Neuron (in vitro differentiated cells): ENCODE results near the genes CD1B, MNDA, PYDC5, CFAP45 and KCNJ9.

DNA sequence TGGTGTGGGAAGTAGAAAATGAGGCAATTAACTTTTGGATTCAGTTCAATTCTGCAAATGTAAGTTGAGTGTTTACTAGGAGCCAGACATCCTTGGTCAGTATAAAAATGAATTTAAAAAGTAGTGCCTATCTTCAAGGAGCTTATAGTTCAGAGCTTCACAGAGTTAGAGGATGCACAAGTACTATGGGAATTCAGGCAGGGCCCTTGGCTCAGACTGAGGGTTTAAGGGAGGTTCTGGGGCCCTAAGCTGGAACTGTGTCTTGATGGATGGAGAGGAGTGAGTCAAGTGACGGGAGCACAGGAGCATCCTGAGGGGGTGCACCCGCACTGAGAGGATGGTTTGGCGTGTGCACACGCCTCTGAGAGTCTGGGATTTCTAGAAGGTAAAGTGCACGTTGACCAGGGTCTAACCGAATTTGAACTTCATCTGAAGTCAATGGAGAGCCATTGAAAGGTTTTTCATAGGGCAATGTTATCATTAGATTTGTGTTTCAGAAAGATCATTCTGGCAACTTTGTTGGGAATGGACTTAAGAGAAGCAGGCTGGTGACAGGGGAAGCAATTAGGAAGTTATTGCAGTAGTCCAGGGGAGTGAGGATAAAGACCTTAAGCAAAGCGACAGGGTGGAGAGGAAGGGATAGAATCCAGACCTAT, 55.8 kb downstream of the KIRREL1 start:
- PRO-cap: no peak

GRCh38 chr1:158123945-158124690, 4.0 kb downstream of the SMIM42 start:
- PRO-cap: no peak

DNA sequence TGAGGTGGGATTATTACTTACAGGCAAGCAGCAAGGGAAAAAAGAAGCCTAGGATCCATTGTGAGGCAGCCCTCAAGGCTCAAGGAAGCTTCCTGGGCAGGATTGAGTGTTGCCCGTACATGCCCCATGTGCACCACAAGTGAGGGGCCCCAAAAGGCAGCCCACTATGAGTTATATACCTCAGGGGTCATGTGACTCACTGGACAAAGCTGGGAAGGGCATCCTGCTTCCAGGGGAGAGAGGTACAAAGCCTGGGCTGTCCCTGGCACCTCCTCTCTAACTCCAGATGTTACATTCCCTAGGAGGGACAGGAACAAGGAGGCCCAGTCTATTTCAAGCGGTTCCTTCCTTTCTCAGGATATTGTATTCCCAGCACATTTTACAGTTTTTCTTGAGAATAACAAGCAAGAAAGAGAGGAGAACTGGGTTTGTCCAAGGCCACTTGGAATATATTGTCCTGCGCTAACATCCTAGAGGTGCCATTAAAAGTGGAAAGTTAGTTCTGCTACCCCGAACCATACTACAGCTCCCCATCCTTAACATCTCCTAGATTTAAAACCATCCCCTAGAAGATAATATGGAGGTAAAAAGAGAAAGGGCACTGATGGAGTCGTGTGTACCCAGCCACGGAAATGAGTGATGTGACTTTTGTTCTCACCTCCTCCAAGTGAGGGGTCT, 18.8 kb upstream of the SMIM42 start:
- PRO-cap: no peak

DNA sequence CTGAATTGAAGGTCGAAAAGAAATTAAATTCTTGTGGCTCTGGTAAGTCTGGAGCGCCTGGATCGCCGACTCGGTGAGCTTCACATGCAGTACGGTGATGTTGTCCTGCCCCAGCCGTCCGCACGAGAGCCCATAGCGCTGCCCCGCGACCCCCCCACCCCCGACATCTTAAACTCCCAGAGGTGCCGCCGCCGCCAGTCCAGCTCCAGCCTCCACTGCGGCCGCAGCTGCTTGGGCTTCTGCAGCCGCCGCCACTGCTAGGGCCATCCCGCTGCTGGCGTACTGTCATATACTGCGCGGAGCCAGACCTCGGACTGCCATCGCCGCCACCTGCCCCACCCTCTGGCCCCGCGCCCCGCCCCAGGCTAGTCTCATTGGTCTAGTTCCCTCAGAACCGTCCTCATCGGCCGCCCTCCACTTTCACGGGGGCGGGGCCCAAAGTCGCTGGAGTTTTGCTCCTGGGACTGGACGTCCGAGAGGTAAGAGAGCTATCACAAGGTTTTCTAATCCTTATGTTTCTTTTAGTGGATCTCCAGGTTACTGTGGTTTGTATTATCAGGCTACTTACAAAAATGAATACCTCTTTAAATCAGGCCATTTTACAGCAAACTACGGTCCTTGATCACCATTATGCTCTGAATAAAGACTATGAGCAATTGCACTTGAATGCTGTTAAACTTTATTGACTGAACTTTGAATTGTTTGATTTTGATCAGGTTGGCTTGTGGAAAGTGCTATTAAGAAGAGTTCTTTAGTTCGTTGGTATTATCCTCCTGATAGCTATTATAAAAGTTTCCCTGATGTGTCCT, 2.9 kb upstream of the CD1D start:
- PRO-cap: unidirectional peak, minus-strand start at position 291 of the sequence

DNA sequence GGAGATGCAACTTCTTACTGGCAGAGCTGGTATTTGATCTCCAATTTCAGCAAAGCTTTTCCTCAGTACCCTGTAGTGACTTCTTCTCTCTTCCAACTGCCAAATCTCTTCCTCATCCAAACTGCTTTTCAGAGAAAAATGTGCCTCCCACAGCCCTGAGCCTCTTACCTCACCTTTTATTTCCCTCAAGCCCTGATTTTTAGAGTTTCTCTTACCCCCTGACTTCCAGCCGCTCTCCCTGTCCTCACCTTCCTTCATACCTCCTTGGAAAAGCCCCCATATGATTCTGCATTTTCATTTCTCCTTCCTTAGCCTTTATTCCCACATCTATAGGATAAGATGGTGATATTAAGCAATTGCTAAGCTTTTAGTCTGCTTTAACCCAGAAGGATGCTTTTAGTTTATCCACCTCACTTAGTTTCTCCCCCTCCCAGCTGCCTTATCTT, at the start of gene CD1B:
Gene CD1B (minus strand): TSS at position 101 of the 446 bp plus-strand sequence.
- PRO-cap: no peak

DNA sequence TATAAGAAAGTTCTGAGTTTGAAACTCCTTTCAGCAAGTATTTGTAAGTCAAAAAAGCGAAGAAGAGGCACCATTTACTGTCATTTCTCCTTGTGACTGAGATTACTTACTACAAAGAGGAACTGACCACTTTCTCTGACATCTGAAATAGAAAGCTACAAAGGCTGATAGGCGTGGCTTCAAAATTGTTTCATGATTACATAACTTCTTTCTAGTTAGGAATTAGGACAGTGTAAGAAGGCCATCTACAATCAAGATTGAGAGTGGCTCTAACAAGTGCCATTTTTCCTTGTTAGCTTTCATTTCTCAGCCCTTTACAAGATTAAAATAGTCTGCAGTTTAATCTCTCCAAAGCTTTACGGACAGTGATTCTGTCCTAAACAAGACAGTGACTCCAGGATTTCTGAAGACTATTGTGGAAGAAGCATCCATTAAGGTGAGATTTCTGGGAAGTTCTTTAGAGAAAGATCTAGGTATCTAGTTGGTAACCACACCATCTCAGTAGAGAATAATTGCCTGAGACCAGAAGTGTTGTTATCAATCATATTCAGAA, at the start of gene MNDA:
Gene MNDA (plus strand): TSS at position 230 of the 553 bp plus-strand sequence.
- PRO-cap: no peak

DNA sequence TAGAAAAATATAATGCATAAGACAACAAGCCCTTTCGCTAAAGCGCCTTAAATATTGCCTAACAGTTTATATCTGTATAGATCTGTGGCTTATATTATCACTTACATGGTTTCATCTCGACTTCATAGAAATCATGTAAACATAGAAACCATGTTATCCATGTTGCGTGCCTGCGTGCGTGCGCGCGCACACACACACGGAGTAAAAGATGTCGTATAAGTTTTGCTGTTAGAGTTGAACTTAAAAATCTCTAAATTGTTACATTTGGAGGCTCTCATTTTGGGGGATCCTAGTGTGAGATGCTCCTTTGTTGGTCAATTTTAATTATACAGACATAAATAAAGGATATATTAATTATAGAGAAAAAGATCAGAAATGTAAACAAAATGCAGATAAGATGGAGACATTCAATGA, 3.6 kb downstream of the PYDC5 start:
- PRO-cap: no peak

- PRO-cap: no peak
Measured at GRCh38 chr1:159000491-159001037, 2.0 kb downstream of the PYDC5 start.

DNA sequence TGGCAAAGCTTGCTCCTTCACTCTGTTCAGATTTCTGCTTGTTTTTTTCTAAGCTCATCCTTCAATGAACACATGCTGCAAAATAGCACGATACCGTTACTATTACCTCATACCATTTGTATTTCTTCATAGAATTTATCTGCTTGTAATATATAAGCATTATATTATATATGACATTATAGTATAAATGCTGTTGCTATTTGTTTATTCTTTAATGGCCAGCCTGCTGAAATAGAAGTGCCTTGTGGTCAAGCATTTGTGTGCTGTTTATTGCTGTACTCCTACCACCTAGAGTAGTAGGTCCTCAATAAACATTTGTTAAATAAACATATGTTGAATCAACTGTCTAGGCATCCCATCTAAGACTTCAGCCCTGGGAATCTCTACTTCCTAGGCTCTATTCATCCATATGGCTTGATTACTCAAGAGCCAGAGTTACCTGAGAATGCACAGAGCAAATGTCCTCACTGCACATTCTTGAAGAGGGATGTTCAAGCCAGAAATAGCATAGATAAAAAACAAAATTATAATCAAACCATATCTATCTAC, at the start of gene PYDC5:
Gene PYDC5 (minus strand): TSS at position 300 of the 549 bp plus-strand sequence.
- PRO-cap: no peak

DNA sequence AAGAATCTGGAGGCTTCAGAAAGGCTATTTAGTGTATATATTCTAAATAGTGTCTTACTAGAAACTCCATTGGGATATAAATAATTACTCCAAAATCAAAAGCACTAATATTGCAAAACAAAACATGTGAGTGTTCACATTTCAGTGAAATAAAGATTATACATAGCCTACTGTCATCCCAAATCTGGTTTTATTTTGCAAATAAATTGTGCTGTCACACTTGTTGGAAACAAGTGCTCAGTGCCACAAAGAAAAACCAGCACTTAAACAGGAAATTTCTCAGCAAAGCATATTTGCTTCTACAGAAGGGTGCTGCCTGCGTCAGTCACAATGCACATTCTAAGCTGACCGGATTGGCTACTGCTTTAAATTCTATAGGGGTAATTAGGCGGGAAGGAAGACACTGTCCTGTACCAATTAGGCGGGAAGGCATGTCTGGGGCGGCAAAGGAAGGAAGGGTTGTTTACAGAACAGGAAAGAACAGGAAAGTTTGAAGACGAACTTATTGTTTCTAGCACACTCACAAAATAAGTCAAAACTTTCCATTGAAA, 2.7 kb downstream of the IFI16 start:
- PRO-cap: no peak

GRCh38 chr1:159465035-159465378, 25.5 kb downstream of the OR10J1 start:
- PRO-cap: no peak

DNA sequence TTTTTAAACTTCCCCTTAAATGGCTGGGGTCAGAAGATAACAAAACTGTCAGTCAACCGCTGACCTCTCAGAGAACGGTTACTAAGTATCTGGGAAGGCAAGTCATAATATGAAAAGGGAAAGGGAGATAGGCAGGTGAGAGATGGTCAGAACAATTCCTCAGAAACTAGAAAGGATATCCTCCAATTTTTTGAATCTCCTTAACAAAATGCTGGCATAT, 20.6 kb upstream of the OR10J5 start:
- PRO-cap: no peak

- PRO-cap: no peak
Measured at GRCh38 chr1:159556730-159557127, 20.9 kb upstream of the OR10J5 start.

GRCh38 chr1:159854741-159855404, 7.6 kb downstream of the VSIG8 start:
- PRO-cap: no peak

- PRO-cap: no peak
Measured at GRCh38 chr1:159876605-159877007, 14.1 kb upstream of the VSIG8 start.

- PRO-cap: bidirectional peak, plus-strand start at chr1:159900271, minus-strand start at chr1:159900134
Measured at GRCh38 chr1:159899956-159900911, at the start of gene CFAP45. Gene CFAP45, minus strand, starts transcription at chr1:159900165.

DNA sequence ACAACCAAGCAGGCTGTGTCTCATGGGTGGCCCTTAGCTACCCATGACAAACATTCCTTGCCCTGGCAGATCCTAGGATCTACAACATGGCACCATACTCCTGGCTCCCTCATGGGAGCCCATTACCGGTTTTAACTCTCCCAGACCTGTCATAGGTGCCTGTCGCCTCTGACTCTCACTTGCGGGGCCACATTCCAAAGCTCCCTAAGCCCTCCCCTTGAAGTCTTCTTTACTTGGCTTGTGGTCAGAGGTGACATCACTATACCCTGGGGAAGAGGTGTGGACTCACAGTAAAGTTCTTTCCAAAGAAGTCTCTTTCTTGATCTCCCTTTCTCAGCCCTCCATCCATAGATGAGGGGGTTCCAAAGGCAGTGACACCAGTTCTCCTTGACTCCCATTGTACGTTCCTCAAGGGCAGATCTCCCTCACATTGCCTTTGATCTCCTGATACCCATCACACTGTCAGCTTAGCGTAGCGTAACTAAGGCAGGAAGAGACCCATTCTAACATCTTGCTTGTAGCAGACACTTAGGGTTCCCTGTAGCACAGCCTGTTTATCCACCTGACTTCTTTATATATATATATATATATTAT, 5.5 kb upstream of the SLAMF9 start:
- PRO-cap: no peak

DNA sequence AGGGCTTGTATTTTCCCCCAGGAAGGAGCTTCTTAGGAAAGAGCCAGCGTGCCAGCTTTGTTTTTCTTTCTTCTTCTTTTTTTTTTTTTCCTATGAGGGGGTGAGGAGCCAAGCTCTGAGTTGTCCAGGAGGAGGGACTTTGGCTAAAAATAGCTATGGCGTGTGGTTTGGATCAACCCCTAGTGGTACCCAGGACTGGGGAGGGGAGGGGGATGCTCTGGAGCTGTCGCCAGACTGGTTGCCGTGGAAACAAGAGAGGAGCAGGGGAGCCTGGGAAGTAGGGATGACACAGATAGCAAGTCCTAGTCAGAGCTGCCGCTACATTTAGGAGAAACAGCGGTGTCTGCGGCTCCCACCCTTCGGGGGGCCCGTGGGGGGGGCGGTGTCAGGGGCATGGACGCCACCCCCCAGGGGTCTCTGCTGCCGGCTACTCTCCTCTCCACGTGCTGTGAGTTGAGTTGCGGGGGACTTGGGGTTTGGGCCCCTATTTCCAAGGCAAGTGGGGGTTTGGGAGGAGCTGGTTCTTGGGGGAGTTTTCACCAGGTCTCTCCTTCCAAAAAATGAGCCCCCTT, at the start of gene KCNJ9:
Gene KCNJ9 (plus strand): TSS at position 289 of the 572 bp plus-strand sequence.
- PRO-cap: no peak

DNA sequence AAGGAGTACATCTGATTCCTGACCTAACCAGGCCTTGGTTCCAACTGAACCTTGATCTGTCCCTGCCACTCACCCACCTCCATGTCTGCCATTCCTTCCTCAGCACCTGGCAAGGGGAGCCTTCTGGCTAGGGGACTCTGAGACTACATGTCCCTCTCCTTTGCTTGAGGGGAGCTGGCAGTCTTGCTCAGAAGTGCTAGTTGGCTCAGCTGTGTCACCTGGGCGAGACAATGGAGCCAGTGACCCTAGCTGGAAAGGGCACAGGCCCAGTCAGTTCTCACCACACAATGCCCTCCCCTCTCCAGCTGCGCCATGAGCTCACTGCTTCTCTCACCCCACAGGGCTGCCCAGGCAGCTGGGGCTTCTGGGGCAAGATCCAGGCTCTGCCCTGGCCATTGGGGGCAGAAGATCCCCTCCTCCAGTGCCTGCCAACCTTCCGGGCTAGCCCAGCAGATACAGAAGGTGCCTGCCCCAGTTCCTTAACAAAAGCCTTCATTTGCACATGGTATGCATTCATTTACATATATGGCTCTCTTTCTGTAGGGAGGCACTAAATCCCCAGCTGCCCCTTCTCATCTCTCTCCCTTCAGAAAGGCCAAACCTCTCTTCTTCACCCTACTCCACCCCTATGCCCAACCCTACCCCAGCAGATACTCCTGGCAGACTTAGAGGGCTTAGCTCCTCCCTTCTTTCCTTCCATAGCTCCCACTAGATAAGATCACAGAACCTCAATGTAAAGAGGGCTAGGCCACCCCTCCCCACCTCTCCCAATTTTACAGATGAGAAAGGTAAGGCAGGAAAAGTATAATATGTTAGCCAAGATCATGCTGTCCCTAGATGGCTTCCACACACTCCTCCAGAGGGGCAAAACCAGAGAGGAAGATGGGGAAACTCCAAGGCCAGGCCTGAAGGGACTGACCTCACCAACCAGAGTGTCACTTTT, 2.6 kb downstream of the IGSF8 start:
- PRO-cap: no peak

DNA sequence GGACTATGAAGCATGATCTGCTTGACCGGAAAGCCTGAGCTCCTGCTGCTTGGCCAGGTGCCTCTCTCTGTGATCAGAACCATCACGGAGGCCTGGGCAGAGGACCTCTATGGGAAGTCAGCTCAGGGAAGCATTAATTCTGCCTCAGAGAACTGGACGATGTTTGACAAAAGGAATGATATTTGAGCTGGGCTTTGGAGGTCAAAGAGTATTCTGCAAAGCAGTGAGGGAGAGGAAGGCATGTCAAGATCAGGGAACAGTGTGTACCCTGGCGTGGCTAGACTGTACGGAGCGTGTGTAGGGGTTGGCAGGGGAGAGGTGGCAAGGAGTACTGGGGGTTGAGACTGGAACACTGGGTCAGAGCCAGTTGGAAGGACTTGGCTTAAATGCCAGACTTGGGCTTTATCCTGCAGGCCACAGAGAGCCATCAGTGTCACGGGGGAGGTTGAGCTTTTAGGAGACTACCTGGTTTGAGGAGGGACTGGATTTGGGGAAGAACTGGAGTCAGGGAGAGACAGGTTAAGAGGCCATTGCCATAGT, 16.4 kb downstream of the ATP1A2 start:
- PRO-cap: no peak